Paraaortic lymph node (tissue), 1 donor: Measurements from ENCODE around the gene C12orf75.

DNA sequence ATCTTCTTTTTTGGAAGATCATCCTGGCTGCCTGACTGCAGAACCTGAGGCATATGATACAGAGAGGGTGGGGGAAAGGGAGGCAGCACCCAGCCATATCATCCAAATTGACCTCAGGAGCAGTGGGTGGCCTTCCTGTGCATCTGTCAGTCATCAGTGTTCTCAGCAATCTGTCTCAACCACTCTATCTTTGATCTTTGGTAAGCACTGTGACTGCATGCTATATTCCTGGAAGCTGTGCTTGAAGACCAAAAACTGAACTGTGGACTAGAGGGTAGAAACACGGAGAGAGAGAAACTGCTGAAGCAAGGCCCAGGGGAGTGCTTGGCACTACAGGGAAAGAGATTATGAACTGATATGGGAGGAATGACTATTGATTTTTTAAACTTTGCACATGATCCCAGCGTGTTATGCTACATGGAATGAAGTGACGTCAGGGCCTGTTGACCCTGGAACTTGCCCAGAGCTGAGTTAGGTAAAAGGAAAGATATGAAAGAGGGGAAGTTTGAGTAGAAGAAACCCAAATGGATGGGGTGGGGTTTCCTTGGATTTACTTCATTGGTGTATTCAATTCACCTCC lies 171.5 kb downstream of the ASCL1 start:
- PRO-cap = no peak

DNA sequence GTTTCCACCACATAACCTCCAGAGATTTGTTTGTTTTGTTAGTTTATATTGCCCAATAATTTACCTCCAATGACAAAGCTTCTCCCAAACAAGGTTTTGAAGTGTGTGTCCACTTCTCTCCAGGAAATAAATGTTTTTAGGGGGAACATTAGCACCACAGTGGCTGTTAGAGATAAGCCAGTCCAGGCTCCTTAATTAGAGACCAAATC lies 215.3 kb downstream of the ASCL1 start:
- PRO-cap = no peak

DNA sequence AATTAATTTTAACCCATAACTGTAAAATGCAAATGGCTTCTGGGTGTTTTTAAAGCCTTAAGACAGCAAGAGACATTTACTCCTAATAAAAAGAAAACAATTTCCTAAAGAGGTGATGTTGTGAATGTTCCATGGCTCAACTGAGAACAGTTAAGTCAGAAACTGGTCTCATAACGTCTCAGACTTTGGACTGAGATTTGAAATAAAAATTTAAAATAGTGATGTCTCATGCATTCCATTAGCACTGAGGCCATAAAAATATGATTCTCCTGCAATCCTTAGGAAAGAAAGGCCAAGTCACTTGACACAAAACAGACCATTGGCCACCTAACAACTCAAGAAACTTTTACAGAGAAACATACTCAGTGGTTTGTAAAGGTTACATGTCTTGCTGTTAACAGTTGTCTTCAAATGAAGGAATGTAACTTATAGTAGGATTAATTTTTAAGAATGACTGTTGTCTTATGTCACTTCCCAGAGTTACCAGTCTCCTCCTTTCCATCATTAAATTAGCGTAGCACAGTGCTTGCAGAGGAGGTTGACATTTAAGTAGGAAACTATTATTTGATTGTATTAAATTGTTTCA lies 58.1 kb downstream of the STAB2 start:
- PRO-cap = no peak

- PRO-cap = no peak
Observed at GRCh38 chr12:103793750-103794257, 47.2 kb downstream of the NT5DC3 start.

DNA sequence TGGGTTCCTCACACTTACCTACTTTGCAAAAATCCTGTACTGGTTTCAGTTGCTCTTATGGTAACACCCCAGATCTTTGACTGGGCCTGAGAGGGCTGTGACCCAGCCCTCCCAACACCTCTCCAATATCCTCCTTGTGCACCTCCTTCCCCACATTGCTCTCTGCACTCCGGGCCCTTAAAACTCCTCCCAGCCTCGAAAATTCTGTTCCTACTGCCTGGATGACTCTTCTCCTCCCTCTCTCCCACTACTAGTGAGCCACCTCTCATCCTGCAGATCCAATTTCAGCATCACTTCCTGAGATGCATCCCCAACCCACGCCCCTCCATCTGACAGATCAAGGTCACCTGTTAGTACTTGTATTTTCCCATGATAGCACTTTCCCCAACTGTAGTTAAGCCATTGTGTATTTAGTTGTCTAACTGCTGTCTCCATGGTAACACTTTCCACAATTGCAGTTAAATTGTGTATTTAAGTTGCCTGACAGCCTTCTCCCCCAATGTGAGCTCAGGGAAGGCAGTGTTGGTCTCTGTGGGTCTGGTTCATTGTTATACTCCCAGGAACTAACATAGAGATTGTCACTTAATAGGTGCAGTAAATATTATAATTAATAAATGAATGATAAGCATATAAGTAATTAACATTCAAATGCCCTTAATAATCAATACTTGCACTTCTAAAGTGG lies 11.6 kb upstream of the NT5DC3 start:
- PRO-cap = no peak

- PRO-cap = no peak
Observed at GRCh38 chr12:103884026-103884421, 43.0 kb upstream of the NT5DC3 start.

DNA sequence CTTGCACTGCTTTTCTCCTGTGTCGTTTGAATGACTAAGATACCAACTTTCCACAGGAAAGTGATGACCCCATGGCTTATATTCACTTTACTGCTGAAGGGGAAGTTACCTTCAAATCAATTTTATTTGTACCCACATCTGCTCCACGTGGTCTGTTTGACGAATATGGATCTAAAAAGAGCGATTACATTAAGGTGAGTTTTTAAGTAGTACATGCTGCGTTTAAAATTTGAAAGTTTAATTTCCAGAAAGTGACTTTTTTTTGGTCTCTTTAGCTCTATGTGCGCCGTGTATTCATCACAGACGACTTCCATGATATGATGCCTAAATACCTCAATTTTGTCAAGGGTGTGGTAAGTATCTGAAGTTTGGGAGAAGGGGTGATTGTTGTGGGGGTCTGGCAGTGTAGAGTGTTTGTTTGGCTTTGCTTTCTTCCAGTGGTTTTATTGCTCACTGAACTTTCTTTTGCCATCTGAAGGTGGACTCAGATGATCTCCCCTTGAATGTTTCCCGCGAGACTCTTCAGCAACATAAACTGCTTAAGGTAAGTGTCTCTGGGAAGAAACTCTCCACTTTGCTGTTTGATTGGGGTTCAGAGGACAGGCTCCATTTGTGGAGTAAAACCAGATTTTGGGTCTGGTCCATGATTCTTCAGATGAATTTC lies 11.3 kb downstream of the HSP90B1 start:
- PRO-cap = no peak

- PRO-cap = no peak
Observed at GRCh38 chr12:103942018-103942963, 12.1 kb downstream of the HSP90B1 start.

- PRO-cap = no peak
Observed at GRCh38 chr12:103946966-103948072, 9.7 kb downstream of the UQCC6 start.

DNA sequence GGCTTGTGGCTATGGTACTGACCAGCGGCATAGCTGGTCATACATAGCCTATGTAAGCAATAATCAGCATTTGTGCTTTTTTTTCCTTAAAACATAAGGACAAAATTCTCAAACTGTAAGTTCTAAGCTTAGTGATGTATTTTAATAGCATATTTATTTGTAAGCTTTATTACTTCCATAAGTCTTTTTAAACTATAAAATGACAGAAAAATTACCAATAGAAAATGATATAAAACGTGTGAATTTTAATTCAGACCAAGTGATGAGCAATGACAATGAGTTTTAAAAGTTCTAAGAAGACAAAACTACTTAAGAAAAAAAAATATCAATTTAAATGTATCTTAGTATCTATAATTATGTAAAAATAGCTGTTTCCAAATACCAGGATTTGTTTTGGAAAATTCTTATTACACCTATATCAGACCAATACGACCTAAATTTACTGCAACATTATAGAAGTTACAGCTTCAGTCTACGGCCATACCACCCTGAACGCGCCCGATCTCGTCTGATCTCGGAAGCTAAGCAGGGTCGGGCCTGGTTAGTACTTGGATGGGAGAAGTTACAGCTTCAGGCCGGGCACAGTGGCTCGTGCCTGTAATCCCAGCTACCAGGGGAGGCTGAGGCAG lies 13.1 kb downstream of the NFYB start:
- PRO-cap = no peak

DNA sequence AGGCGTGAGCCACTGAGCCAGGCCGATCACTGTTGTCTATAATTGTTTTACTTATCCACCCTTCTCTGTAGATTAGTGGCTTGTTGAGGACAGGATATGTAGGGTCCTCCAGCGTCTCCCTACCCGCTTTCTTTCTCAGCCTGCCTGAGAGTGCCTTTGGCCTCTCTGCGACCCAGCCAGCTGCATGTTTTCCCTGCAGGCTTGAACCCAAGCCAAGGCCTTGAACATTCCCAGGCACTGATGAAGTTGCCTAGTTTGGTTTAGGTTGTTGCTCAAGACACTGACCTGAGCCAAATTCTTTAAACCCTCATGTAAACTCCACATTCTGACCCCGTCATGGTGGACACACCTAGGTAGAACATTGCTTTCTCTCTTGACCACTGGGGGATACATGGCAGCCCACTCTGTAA lies 33.5 kb upstream of the TXNRD1 start:
- PRO-cap = no peak

GRCh38 chr12:104318557-104319081 lies 15.1 kb downstream of the EID3 start:
- PRO-cap = no peak

DNA sequence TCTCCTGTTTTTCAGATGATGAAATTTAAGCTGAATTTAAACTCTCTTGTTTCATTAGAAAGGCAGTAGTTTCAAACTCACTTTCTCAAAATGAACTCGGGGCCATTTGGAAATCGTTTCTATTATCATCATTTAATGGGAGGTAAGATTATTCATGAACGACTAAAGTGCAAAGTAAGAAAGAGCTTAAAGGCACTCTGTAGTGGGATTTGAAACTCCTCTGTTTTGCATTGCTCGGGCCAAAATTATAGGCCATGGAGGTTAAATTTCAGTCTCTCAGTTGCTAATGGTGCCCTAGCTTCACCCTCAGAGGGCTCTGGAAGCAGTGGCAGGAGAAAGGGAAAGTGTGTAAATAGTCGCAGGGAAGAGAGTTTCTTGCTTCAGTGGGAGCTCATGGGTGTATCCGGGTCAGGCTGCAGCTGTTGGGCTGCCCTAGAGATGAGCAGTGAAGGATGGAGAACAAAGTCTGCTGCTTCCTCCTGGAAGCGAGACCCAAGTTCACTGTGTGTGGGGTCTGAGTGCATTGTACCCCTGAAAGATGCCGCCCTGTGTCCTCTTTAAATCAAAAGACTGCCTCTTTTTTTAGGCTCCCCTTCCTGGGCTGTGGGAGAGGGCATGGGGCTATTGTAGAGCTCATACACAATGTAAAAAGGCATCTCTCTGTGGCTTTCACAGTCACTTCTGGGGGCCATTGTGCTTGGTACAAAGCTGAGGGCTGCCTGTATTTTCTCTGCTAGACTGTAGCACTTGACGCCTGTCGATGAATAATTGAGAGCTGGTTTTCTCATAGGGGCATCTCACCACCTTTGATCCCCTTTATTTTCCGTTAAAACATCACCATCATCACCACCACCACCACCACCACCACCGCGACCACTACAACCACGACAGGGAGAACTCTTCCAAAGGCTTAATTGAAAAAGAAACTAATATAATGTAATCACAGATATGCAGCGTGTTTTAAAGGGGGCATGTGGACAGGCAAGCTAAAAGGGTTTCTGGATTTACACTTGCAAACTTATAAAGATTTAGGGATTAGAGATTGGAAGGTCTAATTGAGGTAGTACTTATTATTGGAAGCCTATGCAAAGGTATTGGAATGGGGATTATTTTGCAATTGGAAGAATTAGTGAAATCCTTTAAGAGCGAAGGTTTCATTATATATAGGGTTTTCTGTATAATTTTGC lies 16.7 kb downstream of the CHST11 start:
- PRO-cap = no peak

DNA sequence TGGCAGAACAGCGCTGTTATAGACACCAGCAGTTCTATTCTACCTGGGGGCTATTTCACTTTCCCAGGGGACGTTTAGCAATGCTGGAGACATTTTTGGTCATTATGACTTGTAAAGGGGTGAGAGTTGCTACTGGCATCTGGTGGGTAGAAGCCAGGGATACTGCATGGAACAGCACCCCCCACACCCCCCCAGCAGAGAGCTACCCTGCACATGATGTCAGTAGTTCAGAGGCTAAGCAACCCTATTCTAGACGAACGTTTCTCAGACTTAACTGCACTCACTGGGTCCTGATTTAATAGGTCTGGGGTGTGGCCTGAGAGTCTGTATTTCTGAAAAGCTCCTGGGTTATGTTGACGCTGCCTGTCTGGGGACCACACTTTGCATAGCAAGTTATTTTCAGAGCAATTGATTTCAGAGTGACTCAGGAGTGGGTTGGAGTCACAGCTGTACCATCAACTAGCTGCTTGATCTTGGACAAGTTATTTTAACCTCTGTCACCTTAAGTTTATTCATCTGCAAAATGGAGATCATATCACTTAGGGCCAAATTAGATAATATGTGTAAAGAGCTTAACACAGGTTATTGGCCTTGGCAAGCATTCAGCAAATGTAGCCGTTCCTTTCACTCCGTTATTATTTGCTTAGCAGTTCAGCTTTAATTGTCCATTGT lies 48.5 kb downstream of the CHST11 start:
- PRO-cap = bidirectional peak, plus-strand start at position 427 of the sequence, minus-strand start at position 266 of the sequence

DNA sequence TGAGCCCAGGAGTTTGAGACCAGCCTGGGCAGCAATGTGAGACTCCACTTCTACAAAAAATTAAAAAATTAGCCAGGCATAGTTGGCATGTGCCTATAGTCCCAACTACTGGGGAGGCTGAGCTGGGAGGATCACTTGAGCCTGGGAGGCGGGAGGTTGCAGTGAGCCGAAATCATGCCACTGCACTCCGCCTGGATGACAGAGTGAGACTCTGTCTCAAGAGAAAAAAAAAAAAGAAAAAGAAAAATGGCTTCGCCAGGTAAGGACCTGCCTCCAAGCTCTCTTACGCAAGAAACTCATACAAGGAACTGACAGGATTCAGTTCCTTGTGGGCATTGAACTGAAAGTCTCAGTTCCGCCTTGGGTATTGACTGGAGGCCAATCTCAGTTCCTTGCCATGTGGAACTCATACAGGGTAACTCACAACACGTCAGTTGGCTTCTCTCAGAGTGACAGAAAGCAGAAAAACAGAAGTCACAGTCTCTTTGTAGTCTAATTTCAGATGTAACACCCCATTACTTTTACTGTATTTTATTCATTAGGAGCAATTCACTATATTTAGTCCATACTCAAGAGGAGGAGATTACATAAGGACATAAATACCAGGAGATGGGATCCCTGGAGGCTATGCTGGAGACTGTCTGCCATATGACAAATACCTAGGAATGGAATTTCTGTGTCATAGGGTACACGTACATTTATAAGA lies 11.5 kb upstream of the NOPCHAP1 start:
- PRO-cap = unidirectional peak, plus-strand start at position 352 of the sequence

- PRO-cap = no peak
Observed at GRCh38 chr12:105215236-105215657, 20.7 kb downstream of the APPL2 start.

DNA sequence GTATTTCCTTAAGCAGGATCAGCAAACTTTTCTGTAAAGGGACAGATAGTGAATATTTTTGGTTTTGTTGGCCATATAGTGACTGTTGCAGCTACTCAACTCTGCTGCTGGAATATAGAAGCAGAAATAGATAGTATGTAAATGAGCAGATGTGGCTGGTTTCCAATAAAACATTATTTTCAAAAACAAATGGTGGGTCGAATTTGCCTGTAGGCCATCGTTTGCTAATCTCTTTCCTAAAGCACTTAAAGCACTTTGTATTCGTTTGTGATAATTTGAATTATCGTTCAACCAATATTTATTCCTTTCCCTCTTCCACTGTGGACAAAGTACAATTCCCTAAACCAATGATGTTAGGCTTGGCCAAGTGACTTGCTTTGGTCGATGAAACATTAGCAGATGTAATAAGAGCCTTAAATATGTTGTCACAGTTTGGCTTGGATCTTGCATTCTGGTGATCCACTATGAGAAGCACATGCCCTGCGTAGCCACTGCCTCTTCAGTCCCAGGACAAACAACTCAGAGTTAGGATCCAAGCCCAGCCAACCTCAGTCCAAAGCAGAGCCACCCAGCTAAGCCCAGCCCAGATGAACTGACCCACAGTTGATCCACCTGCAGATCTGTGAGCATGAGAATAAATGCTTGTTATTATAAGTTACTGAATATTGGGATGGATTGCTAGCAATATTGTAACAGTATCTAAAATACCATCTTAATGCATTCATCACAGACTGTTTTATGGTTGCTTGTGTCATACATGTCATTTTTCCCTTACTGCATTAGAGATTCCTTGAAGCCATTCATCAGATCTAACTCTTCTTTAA lies 8.4 kb upstream of the C12orf75 start:
- PRO-cap = no peak

GRCh38 chr12:105330040-105331308 lies at the start of gene C12orf75:
C12orf75 (plus strand) TSS chr12:105330691.
- PRO-cap = bidirectional peak, plus-strand start at chr12:105330738, minus-strand start at chr12:105330516; unidirectional peak, plus-strand start at chr12:105330883

DNA sequence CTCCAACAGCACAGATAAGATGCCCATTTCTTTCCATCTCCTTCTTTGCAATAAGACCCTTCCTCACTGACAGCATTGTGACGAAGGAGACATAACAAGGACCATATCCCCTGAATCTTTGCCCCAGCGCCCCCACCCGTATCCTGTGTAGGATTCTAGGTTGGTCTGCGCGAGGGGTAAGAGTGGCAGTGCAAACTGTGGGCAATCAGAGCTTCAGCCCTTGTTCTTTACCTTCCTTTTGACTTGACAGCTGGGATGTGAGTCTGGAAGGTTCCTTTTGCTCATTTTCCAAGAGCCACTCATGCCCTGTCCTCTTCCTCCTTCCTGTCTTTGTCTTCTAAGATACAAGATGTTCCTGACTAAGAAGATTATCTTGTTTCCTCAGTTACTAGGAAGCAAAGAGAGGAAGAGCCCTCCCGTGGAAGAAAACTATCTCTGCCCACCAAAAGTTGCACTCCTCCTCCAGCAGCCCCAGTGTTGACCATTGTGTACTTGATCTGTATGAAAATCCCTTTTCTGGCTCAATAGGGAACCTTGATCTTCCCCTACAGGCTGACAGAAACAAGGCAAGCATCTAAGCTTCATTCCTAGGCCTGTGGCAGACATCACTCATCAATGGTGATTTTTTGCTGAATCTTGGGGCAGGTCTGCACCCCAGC lies 137.9 kb downstream of the C12orf75 start:
- PRO-cap = no peak

GRCh38 chr12:105855133-105855592 lies 283.6 kb downstream of the NUAK1 start:
- PRO-cap = no peak